ENCODE measurements around a stretch of chr2.

DNA sequence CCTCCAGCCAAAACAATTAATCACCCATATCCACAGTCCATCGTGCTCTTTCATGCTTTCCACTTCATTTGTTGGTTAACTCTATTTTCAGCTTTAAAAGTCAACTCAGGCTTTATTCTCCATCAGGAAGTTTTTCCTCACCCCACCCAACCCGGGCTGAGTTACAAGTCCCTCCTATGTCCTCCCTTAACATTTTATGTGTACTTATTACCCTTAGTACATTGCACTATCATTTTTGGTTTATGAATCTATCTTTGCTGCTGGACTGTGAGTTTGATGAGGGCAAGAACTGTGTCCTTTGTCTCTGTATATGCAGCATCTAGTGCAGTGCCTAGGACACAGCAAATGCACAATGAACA is 27.6 kb upstream of the SPTBN1 start:
- PRO-cap: no peak
- RAMPAGE, long total RNA: no peak

GRCh38 chr2:54456525-54457364 is 618 bp downstream of the SPTBN1 start:
- PRO-cap: no peak
- RAMPAGE, long total RNA: no peak

GRCh38 chr2:54557528-54558121 is 101.5 kb downstream of the SPTBN1 start:
- PRO-cap: bidirectional peak, plus-strand start at chr2:54557978, minus-strand start at chr2:54558070
- RAMPAGE, long total RNA: no peak

DNA sequence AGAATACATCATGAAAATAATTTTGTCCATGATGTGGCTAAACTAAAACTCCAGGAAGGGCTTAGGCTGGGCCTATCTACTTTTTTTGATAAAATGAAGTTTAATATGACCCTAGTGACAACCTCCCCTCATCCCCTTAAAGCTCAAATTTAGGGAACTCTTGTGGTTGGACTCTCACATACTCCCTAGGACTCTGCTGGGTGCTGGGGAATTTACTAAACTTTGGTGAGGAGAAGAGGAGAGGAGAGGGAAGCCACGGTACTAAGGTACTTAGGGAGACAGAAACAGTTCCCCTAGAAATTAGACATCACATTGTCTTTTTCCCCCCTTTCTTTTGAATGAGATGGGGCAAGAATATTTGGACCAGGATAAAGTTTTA is 115.8 kb downstream of the SPTBN1 start:
- PRO-cap: no peak
- RAMPAGE, long total RNA: no peak

DNA sequence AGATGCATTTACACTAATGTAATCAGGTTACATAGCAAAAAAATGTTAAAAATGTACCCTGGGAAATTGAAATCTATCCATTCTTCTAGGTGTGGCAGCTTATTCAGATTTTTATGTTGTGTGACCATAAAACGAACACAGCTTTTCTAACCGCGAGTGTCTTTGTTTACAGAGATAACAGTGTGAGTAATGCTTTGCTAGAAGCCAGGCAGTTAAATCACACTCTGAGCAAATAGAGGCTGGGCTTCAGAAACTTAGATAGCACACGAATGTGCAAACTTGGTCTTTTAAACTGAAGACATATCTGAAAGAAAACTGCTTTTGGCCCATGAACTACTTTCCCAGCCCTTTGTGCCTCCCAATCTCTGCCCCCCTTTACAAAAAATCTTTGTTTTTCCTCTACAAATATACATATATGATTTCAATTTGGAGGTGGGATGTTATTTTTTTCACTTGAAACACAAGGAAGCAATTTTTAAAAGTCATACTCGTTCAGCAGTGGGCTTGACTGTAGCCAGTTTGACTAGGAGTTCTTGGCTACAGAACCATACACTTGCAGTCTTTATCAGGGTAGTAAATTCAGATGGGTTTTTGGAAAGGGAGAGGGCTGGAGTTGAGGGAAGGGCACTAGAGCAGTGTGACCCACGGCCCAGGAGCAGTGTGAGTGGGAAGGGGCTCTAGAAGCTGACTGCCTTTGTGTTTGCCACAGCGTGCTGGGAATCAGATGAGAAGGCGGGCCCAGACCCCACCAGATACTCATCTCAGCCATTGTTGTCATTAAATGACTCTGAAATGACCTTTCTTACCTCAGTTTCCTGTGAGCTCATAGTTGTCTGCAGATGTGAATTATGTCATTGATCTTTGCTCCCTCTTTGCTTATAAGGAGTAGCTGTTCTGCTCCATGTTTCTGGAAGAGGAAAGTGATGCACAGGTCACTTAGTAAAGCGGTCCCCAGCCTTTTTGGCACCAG is 116.4 kb downstream of the SPTBN1 start:
- PRO-cap: no peak
- RAMPAGE, long total RNA: no peak

DNA sequence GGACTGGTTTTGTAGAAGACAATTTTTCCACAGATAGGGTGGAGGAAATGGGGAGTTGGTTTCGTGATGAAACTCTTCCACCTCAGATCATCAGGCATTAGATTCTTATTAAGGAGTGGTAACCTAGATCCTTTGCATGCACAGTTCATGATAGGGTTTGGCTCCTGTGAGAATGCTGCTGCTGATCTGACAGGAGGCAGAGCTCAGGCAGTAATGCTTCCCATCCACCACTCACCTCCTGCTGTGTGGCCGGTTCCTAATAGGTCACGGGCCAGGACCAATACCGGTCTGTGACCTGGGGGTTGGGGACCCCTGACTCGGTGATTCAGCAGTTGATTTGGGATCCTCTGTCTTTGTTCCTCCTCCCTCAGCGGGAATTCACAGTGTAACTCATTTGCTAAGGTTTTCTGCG is 117.1 kb downstream of the SPTBN1 start:
- PRO-cap: no peak
- RAMPAGE, long total RNA: no peak

- PRO-cap: no peak
- RAMPAGE, long total RNA: no peak
Observed at GRCh38 chr2:54584380-54584754, 128.2 kb downstream of the SPTBN1 start.

GRCh38 chr2:54606562-54606947 is 116.9 kb upstream of the EML6 start:
- PRO-cap: no peak
- RAMPAGE, long total RNA: no peak

- PRO-cap: no peak
- RAMPAGE, long total RNA: no peak
Observed at GRCh38 chr2:54632435-54632833, 91.0 kb upstream of the EML6 start.

DNA sequence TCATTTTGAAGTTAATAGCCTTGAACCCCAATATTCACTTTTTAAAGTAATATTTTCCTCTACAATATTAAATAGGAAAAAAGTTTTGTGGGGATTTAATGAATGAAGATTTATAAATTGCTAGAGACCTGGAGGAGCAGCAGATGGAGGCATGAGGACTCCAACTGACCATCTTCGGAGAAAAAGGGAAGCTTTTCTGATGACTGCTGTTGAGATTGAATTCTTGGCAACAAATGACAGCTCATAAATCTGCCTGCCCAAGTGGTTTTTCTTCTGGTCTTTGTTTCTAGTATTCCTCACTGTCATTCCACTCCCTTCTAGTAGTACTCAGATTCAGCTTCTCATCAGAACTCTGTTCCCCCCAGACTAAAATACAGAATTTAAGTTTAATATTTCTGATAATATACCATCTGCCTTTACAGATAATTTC is 157.0 kb downstream of the EML6 start:
- PRO-cap: no peak
- RAMPAGE, long total RNA: no peak

- PRO-cap: no peak
- RAMPAGE, long total RNA: no peak
Observed at GRCh38 chr2:54903779-54904663, 146.2 kb downstream of the RTN4 start.

- PRO-cap: no peak
- RAMPAGE, long total RNA: no peak
Observed at GRCh38 chr2:54952870-54953716, 97.2 kb downstream of the RTN4 start.

DNA sequence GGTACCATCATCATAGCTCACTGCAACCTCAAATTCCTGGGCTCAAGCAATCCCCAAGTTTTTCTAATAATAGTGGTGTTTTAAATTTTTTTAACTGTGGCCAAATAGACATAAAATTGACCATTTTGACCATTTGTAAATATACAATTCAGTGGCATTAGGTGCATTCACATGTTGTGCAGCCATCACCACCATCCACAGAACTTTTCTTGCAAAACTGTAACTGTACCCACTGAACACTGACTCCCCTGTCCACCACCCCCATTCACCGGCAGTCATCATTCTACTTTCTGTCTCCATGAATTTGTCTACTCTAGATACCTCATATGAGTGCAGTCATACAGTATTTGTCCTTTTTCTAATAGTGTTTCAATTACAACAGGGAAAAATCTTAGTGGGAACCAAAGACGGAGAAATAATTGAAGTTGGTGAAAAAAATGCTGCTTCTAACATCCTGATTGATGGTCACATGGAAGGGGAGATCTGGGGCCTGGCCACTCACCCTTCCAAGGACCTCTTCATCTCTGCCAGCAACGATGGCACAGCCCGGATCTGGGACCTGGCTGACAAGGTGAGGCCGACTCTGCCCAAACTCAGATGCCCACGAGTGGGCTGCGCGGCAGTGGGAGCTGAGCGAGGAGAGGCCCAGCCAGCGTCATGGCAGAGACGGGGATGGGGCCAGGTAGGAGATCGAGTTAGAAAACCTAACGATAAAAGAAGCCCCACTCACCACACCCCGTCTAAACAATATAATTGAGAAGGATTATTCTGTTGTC is 87.9 kb downstream of the RTN4 start:
- PRO-cap: no peak
- RAMPAGE, long total RNA: no peak

DNA sequence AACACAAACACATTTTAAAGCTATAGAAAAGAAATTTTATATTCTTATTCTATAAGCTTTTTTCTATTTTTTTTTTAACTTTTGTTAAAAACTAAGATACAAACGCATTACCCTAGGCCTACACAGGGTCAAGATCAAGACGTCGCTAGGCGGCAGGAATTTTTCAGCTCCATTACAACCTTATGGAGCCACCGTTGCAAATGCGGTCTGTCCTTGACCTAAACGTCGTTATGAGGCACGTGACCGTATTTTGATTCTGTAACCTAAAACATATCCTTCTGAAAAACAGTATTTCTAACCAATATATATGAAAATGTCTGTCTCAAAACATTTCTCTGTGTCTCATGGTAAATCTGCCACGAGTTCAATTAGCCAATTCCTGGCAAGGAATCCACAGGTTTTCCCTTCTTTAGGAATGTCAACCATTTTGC is 1.8 kb downstream of the RTN4 start:
- PRO-cap: no peak
- RAMPAGE, long total RNA: no peak

DNA sequence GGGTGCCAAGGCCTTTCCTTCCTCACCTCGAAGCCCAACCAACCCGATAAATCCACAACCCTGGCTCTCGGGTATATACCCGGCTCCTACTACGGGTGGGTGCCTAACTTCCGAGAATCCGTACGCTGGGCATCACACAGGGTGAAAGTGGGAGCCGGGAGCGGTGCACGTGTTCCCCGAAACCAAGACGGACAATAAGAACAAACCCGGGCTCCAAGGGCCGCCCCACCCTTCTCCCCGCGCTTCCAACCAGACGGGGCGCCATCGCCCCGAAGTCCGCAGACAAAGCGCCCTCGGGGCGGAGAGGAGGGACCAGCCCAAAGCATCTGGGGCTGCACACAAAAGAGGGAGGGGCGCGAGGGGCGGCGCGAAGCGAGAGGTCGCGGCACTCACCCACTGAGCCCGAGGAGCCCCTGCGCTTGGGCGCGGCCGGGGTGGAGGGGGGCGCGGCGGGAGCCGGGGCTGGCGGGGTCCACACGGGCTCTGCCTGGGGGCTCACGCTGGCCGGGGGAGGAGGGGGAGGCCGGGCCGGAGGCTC is 830 bp downstream of the RTN4 start:
- PRO-cap: bidirectional peak, plus-strand start at position 281 of the sequence, minus-strand start at position 196 of the sequence
- RAMPAGE, long total RNA: no peak

GRCh38 chr2:55111611-55112227 is 61.5 kb upstream of the RTN4 start:
- PRO-cap: no peak
- RAMPAGE, long total RNA: no peak

GRCh38 chr2:55120455-55121291 is 70.4 kb upstream of the RTN4 start:
- PRO-cap: no peak
- RAMPAGE, long total RNA: no peak

DNA sequence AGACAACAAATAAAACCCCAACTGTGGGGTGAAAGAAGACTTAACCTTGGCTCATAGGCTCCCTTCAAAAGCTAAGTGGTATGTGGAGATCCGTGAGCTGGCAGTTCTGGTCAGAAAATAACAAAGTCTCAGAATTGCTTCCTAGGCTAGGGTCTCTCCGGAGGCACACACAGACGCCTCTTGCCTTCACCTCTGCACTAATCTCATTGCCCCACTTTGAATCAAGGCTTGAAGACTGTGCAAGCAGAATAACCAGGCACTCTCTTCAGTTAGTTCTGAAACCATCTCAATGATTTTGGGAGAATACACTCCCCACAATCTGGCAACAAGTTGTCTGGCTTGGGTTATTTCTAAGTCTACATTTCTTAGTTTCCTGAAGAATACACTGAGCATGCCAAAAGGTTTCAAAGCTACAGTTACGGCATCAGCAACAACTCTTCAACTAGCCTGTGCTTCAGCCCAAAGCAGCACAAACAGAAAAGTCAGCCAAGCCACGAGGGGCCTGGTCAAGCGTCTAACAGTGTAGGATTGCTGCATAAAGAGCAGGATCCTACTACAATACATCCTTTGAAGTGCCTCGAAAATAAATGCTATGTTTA is 64.1 kb downstream of the CLHC1 start:
- PRO-cap: no peak
- RAMPAGE, long total RNA: no peak

GRCh38 chr2:55234007-55234442 is 1.5 kb downstream of the RPS27A start:
- PRO-cap: no peak
- RAMPAGE, long total RNA: no peak

DNA sequence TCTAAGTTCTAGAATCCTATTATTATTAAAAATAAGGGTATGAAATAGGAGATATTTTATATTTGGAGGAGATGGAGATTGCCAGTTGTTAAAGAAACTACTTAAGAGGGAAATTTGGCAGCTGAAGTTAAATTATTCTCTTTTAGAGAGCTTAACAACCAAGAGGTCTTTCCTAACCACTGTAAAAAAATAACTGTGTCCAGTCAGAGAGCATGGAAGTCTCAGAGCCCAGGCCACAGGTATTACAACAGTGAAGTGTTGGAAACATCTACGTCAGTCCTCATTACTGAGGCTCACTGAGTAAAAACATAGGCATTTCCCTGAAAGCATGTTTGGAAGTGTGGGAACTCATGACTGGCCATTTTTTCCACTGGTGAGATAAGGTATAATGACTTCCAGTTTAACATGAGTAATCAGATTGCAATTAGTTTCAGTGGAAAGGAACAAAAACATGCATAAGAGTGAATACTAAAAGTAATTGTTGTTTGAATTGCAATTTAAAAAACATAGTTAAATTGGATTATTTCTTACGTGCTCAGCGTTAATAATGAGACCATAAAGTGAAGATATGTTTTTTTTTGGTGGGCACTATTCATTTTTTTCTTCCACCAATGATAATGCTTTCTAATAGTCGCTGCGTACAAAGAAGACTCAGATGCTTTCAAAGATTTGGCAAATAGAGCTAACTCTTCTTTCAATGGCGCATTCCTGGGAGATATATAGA is 60.8 kb downstream of the EFEMP1 start:
- PRO-cap: no peak
- RAMPAGE, long total RNA: no peak